Measurements from ENCODE around the genes CTXN3 and ISOC1.

- RRBS, result no CpG with 5 or more reads among the region's 7 CpGs
These were observed 216.4 kb upstream of the ZNF608 start for GRCh38 chr5:124962821-124963235.

DNA sequence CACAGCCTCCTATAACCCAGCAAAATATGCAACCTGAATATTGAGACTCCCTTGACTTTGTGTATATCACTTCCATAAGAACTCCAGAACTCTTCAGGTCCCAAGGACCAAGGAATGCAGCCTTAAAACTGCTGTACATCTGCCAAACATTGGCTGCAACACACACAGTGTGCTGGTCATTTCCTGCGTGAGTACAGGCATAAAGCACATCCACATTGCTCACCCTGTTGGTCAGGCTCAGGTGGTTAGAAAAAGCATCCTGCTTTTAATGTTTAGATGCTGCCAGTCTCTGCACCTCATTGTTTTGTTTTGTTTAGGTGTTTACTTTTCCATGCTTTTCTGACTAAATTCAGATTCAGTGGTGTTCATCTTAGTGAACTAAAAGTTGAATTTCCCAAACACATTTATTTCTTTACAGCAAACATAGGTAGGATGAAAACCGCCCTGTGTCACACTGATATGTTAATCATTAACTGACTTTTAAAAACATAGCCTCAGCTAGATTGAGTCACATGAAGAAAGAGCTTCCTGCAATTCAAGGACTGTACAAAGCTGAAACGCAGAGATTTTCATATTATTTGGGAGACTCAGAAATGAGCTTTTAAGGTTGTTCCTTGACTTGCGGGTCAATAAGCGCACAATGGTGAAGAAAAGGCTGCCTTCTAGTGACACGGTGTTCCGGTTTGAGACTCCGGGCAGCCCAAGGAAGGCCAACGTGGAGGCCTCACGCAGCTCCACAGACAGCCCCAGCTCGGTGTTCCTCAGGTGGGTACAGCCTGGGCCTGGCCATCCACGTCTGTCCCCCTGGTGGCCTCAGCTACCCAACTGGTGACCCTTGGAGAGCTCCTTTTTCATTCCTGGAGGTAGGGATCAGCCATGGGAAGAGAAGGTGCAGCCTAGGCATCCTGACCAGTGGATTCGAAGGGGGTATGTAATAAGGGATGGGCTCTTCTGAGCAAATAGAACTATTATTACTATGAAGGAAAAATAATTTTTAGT is 52.1 kb upstream of the GRAMD2B start:
- RRBS, result no CpG with 5 or more reads among the region's 13 CpGs

GRCh38 chr5:126462177-126462572 is 39.0 kb downstream of the GRAMD2B start:
- RRBS, result no CpG with 5 or more reads among the region's 6 CpGs

- RRBS, result 100% methylated on average over 1 of the region's 8 CpGs
These were observed 67.0 kb downstream of the GRAMD2B start for GRCh38 chr5:126490132-126490656.

DNA sequence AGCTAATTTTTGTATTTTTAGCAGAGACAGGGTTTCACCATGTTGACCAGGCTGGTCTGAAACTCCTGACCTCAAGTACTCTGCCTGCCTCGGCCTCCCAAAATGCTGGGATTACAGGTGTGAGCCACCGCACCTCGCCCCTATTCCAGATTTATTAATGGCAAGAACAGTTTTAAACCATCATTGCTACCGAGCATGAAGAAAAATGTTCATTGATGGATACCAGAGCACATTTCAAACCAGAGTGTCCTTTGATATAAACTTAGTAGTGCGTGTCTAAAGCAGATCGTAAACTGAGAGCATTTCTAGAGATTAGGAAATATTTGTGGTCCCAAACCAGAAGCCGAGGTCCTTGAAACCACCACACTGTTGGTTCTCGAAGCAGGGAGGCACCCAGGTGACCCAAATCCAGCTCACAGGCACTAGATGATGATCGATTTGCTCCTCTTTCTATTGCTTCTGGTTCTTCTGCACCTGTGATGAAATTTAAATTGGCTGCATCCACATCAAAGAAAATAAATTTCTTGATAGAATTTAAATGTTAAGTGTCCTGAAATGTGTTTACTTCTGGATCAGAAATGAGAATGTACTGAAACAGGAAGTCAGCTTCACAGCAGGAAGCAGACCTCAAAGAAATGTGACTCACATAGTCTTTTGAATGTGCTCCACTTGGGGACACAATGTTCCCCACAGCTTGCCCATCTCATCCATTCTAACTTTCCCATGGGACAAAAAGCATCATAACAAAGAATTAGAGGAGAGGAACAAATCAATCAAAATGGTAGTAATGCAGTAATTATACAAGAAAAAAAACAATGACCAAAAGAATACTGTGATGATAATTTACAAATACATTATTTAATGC is 85.5 kb downstream of the GRAMD2B start:
- RRBS, result no CpG with 5 or more reads among the region's 9 CpGs

DNA sequence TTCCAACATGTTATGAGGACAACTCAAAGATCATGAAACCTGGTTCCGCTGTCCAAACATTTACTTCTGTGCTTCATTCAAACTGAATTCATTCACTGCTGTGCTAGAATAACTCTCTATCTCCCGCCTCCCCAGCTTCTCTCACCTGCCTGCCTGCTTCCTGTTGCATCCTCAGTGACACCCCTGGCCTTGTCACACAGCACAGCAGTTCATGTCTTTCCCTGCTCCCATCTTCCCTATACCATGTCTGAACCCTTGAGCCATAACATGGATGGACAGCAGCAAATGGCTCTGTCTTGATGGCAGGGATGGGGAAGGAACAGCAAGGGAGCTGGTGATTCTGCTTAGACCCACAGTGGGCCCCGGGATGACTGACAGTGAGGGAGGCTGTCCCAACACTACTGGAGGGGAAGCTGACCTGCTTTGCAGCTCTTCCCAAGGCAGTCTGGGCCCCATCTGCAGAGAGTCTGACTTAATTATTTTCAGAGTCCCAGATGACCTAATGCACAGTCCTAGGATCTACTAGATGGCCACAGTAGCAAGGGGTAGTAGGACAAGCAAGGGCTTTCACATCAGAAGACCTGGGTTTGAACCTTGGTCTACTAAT is 48.2 kb downstream of the MARCHF3 start:
- RRBS, result no CpG with 5 or more reads among the region's 3 CpGs

GRCh38 chr5:126987995-126988530 is 42.3 kb downstream of the MARCHF3 start:
- RRBS, result no CpG with 5 or more reads among the region's 4 CpGs

DNA sequence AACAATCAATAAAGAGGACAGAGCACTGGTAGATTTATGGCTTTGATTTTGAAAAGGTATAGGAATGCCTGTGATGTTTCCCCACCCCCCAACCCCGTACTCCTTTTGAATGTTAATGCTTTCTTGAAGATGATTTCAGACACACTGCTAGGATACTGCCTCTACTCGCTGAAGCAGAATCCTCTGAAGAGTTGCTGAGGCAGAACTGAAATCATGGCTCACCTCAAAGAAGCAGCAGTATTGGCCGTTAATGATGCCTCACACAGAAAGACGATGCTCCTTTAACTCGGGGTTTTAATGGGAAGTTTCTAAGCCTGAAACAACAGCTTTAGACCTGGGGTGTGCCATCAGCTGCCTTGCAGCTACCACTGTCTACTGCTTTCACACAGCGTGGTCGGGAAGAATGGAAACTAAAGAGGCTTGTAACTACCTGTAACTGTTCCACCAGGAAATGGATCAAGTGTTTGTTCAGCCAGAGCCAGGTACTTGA is at the start of gene CTXN3:
Gene CTXN3 (plus strand): TSS at position 176 of the 490 bp plus-strand sequence.
- RRBS, result no CpG with 5 or more reads among the region's 7 CpGs

- RRBS, result no CpG with 5 or more reads among the region's 4 CpGs
These were observed 182.6 kb downstream of the CCDC192 start for GRCh38 chr5:127885713-127886288.

DNA sequence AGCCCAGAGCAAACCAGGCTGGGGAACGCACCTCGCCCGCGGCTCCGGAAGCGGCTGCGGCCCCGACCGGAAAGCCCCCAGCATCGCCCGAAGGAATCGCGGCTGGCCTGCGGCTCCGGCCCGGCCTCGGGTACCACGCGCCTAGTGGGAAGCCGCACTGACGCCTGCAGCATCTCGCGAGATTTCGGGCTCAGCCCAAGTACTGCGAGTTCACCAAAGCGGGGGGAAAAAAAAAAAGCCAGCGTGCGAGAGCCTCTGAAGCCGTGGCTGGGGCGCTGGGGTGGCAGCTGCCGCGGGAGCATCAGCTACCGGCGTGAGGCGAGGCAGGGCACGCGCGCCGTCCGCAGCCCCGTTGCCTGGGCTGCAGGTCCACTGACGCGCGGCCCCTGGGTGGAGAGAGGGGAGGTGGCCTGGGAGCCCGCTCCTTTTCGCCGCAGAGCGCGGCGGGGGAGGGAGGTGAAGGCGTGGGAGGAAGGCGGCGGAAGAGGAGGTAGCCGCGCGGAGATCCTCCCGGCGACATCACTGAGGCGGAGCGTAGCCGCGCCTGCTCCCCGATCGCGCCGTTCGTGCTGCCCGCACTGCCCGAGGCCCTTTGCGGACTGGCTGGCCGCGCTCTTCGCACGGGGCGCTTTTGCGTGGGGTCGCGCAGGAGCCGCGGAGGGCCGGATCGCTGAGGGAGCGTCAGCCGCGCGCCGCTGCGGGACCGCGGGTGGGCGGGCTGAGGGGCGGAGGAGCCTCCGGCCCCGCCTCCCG is 451 bp upstream of the SLC12A2 start:
- RRBS, result under 1% methylated on average over 24 of the region's 95 CpGs

GRCh38 chr5:128112536-128113346 is 29.2 kb downstream of the SLC12A2 start:
- RRBS, result no CpG with 5 or more reads among the region's 3 CpGs

GRCh38 chr5:128114373-128114863 is 30.9 kb downstream of the SLC12A2 start:
- RRBS, result no CpG with 5 or more reads among the region's 4 CpGs

DNA sequence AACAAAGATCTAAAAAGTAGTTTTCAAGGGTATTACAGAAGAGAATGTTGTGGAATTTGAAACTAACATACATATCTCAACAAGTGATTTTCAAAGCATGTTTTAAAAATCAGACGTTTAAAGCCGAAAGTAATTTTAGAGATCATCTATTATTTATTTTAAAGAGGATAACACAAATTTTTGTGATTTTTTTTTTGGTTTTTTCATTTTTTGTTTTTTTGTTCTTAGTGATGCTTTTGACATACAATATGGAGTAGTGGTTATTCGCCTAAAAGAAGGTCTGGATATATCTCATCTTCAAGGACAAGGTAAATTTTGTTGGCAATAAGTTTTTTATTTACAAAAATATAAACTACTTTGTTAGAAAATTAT is 87.9 kb downstream of the SLC12A2 start:
- RRBS, result no CpG with 5 or more reads among the region's 3 CpGs

GRCh38 chr5:128186681-128187625 is 103.4 kb downstream of the SLC12A2 start:
- RRBS, result no CpG with 5 or more reads among the region's 6 CpGs

- RRBS, result 12% methylated on average over 13 of the region's 36 CpGs
These were observed 117.7 kb downstream of the SLC12A2 start for GRCh38 chr5:128201057-128201875.

DNA sequence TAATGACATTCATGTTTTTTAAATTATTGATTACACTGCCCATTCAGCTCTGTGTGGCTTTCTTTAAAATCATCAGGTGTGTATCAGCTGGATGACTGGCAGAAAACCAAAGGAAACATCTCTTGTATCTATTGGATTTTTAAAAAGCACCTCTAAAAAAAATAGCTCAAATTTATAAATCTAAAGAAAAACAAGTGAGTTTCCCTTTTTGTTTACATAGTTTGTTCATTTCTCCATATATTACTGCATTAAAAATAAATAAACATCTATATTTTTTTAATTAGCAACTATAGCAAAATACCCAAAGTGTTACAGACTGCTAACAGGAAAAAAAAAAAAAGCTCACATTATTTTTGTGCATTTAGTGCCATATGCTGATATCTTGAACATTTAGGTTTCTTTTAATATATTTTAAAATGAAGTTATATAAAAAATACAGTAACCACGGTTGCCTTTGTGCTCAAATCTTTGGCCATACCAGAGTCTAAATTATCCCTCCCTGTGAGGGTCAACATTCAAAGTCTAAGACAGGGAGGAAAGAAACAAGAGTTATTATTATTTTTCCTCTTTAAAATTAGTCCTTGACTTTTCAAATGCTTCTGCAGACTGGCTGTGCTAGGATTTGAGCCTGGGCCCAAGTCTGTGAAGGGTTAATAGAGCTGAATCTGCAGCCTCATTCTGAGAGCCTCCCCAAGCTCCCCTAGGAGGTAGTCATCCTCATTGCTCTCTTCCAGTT is 175.4 kb downstream of the SLC12A2 start:
- RRBS, result no CpG with 5 or more reads among the region's 1 CpG

GRCh38 chr5:129094638-129095724 is at the start of gene ISOC1:
Gene ISOC1 (plus strand): TSS chr5:129094749.
- RRBS, result under 1% methylated on average over 28 of the region's 100 CpGs

DNA sequence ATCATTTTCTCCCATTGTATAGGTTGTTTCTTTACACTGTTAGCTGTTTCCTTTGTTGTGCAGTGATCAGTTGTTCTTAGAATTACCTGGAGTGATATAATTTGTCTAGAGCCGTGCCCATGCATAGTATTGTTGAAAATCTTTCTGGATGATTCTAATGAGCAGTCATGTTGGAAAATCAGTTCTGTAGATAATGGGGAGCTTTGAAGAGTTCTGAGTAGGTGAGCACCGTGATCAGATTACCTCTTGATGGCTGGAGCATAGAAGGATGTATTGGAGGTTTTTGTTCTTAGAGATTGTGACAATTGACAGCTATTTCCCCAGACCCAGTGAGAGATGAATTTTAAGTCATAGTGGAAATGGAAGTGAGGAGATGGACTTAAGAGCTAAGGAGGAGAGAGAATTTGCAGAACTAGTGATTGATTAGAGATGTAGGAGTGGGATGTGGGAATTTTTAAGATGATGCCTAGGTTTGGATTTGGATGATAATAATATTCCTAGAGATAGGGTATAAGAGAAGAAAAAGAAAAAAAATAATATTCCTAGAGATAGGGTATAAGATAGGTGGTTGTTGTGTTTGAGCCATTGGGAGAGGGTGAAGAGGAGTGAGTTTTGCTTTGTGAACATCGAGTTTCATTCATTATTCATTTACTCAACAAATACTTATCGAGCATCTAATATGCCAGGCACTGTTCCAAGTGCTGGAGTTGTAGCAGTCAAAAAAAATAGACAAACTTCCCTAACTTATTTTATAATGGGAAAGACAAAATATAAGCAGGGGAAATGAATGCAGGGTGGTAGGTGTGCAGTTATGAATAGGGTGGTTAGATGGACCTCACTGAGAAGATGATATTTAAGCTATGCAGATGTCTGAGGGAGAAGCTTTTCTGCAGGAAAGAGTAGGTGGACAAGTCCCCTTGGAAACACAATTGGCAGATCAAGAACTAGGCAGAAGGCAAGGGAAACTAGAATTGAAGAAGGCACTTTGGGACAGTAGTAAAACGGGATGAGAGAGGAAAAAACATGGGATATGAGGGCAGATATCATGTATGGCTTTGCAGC is 18.8 kb downstream of the CHSY3 start:
- RRBS, result no CpG with 5 or more reads among the region's 5 CpGs

- RRBS, result no CpG with 5 or more reads among the region's 1 CpG
These were observed 86.4 kb downstream of the CHSY3 start for GRCh38 chr5:129990737-129991063.

DNA sequence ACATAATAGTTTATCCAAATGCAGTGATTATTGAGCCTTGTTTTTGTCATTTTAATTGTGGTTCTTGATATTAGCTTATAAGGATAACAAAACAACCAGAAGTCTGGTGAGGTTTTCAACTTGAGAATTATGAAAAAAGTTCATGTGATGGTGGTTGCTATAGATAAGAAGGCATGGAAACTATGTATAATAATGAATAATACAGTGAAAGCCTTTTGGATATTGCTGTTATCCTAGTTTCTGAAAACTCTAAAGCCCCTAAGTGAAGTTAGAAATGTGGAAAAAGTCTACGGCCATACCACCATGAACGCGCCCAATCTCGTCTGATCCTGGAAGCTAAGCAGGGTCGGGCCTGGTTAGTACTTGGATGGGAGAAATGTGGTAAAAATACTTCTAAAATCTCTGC is 209.9 kb downstream of the CHSY3 start:
- RRBS, result no CpG with 5 or more reads among the region's 5 CpGs

Data from CMK (cell line).